H4 (cell line): ENCODE measurements around the genes HDGFL1, C6orf62 and H4C1.

GRCh38 chr6:22112933-22113523, 183.8 kb downstream of the PRL start:
- RAMPAGE, long total RNA, result no peak

DNA sequence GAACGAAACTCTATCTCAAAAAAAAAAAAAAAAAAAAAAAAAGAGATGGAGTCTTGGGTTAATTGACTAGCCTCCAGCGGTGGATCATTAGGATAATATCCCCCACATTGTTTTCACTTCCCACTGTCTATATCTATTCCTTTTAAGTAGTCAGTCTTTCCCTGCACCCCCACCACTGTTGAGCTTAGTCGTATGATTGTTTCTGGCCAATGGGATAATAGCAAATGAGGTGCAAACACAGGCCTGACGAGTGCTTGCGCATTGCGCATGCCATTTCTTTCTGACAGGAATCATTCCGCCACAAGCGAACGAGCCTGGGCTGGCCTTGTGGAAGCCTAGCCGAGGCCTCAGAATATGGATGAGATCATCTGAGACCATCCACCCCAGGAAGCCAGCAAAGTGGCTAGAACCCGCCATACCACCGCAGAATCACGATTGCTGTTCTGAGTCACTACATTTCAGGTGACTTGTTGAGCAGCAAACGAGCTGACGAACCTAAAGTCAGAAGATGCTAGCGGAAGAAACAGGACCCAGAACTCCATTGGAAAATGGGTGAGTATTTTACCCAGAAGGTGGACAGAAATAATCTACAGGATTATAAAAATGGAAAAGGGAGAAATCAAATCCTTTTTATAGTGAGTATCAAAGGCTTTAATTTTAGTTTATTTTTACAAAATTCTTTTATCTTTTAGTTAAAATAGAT, 52.3 kb upstream of the PRL start:
- RAMPAGE, long total RNA, result no peak

- RAMPAGE, long total RNA, result no peak
Observed at GRCh38 chr6:22569141-22570360, at the start of gene HDGFL1. TSS of gene HDGFL1 (plus strand) at chr6:22569566.

DNA sequence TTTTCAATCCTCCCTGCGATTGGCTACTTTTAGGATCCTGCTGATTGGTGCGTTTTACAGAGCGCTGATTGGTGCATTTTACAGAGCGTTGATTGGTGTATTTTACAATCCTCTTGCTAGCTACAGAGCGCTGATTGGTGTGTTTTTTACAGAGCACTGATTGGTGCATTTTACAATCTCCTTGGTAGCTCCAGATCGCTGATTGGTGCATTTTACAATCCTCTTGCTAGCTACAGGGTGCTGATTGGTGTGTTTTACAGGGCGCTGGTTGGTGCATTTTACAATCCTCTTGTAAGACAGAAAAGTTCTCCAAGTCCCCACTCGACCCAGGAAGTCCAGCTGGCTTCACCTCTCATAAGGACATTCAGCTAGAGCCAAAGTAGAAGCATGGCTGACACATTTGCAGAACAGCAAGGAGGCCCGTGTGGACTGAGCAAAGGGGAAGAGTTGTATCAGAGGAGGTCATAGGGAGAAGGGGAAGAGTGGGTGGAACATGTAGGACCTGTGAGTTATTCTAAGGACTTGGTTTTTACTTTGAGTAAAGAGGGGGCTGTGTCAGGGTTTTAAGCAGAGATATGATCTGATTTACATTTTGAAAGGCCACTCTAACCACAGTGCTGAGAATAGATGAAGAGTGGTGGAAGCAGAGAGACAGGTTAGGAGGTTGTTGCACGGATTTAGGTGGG, 2.6 kb downstream of the ALDH5A1 start:
- RAMPAGE, long total RNA, result no peak

- RAMPAGE, long total RNA, result no peak
Observed at GRCh38 chr6:24527721-24528496, 33.1 kb downstream of the ALDH5A1 start.

DNA sequence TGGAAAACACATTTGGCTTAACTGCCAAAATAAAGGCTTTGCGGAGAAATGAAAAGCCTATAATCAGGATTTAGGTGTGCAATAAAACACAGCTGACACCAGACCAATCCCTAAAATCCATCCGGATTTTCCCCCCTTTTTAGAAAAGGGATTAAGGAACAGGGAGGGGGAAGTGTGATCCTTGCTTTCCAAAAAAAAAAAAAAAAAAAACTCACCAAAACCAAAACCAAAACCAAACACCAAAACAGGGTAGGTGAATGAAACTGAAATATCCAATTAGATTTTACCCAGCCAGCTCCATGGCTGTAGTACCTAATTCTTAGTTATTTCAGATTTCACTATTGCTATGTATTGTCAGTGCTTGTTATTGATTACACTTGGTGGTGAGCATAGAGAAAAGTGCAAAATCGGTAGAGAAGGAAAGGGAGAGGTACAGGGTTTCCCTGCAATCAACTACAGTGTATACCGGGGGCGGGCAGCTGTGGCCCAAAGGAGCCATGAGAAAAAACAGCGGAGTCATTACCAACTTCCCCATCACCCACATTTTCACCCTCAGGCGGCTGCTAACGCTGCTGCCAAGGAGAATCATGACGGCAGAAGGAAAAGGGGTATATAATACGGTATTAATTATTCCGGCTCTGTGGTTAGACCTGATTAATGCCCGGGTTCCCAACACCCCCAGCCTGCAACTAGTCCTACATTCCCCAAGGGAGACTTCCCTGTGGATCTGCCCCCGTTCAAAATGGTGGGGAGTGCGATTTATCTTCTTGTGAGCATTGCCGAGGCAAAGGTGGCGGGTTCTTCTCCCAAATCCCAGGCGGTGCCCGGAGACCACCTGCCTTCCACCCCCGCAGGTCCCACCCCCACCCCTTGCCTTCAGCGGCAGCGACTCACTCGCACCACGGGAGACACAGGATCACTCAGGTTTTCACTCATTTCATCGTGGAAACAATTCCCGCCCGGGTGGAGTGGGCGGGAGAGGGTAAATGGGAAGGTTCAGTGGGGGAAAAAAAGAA, at the start of gene C6orf62:
TSS of gene C6orf62 (minus strand) at position 189 of the 1,016 bp plus-strand sequence.
- RAMPAGE, long total RNA, result no peak

DNA sequence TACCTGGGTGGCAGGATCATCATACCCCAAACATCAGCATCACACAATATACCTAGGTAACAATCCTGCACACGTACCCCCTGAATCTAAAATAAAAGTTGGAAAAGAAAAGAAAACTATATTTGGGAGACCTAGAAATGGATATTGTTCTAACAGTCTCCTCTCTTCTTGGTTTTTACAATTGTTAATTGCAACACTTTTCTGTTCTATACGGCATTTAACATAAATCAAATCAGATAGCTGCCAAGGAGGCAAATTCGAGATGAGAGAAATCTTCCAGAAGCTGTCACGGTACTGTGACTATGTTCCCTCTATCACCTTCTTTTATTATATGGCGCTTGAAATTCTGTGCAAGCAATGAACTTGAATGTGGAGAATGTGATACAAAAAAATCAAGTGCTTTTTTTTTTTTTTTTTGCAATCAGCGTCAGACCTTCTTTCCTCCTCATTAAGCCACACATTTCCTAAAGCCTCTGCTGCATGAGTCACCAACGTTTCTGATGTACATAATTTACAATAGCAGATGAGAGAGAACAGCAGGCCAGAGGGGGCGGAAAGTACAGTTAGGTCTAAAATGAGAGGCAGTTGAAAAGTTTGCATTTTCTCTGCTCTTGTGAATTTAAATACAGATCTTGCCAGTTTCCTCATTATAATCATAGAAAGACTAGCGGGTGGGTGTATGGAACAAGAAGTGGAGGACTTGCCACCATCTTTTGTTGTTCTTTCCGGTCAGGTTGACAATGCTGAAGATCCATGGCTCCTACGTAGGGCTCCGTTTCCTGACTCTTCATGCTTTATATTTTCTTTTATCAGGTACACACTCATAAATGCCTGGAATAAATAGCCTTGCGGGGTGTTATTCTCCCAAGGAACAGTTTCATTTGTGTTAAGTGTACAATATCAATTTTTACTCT, 114.6 kb upstream of the RIPOR2 start:
- RAMPAGE, long total RNA, result no peak

DNA sequence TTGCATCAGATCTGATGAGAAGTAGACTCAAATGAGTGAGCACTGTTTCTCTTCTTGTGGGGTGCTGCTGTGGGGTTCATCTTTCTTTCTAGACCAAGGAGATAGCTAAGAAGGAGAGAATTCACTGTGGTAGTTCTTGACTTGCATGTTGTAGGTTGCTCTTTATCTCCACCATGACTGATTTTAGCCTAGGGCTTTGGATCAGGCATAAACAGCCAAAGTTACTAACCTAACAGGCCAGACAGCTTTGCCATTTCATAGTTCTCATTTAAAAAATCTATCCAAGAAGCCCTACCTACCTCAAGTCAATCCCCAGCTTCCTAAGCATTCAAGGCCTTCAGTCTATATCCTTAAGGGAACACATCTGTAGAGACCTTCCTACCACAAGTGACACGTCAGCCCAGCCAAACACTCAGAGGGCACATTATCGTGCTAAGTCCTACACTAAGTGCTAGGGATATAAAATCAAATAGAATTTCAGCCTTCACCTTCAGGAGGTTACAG, 107.8 kb upstream of the CARMIL1 start:
- RAMPAGE, long total RNA, result no peak

DNA sequence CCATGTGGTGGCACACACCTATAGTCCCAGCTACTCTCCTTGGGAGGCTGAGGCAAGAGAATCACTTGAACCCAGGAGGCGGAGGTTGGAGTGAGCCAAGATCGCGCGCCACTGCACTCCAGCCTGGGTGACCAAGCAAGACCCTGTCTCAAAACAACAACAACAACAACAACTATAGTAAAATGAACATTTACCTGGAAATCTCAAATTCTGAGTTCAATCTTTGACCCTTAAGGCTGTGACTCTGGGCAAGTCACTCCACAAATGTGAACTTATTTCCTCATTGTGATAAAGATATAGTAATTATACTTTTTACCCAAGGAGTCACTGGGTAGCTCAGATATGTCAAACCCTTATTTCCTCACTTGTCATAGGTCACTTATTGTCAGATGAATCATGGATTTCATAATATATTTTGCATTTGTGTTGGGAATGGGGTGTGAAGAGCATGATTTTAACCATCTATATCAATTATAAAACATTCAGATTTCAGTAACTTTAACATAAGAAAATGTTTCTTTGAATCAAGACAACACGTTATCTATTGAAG, 3.8 kb upstream of the CARMIL1 start:
- RAMPAGE, long total RNA, result no peak

GRCh38 chr6:25312076-25313206, 33.3 kb downstream of the CARMIL1 start:
- RAMPAGE, long total RNA, result no peak

GRCh38 chr6:25515455-25515818, 136.6 kb upstream of the SCGN start:
- RAMPAGE, long total RNA, result no peak

GRCh38 chr6:25710212-25710425, 16.2 kb downstream of the H2AC1 start:
- RAMPAGE, long total RNA, result no peak

DNA sequence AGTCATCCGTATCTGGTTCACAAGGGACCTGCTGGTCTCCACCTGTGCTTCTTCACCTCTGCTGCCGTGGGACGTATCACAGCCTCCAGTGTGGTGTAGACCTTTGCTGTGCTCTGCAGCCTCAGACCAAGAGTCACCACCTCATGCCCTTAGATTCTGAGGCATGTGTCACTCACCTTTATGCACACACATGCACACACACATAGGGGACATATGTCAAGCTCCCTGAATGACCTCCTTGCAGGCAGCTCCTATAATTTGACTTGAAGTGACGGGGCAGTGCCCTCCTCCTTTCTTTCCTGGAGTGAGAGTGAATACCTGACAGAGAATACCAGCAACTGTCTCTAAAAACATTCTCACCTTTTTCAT, 3.4 kb downstream of the SLC17A4 start:
- RAMPAGE, long total RNA, result no peak

- RAMPAGE, long total RNA, result no peak
Observed at GRCh38 chr6:25900304-25900747, 26.3 kb upstream of the SLC17A3 start.

DNA sequence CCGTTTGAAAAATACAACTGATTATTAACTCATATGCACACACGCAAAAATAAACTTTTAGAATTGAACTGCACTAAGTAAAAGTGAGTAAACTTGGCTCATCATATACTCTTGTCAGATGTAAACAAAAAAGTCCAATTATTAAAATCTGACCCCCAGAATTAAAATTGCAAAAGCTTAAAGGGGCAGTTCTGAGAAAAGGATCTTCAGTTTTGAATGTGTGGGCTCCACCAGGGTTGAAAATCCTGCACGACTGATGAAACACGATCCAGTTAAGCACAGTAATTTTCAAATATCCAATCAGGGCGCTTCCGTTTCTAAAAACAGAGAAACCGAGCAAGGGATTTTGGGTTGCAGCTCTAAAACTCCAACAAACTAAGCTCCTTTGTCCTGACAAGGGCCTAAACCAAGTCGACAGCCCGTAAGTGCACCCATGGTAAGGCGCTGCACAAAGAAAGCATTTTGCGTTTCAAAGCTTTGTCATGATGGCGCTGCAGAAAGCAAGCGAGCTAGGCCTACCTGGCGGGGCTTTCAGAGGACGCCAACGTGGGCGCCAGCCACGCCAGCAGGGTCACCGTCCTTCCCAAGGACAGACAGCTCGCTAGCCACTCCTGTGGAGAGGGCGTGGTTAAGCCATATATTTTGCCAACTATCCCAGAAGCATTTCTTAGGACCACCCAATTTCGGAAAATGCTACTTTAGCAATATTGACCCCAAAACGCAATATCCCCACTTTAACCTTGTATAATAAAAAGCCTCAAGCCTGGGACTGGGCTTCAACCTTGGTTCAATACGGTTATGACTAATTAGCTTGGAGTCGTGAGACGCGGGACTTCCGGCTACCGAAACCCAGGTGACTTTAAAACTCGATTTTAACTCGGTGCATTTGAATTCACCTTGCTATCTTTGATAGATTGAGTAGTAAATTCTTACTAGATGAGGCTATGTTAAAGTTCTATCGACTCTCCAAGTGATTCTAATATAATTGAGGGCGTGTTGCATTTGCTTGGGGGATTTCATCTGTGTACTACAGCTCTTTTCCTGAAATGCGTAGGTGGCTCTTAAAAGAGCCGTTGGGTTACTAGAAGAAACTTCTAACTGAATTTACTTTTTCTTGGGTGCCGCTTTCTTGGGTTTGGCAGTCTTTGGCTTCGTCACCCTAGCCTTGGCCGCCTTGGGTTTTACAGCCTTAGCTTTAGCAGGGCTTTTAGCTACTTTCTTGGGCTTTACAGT, 1.2 kb downstream of the H1-1 start:
- RAMPAGE, long total RNA, result no peak

GRCh38 chr6:26021034-26021993, at the start of gene H4C1:
TSS of gene H4C1 (plus strand) at chr6:26021649.
- RAMPAGE, long total RNA, result no peak

- RAMPAGE, long total RNA, result no peak
Observed at GRCh38 chr6:26043793-26044912, 640 bp upstream of the H2BC3 start.

- RAMPAGE, long total RNA, result no peak
Observed at GRCh38 chr6:26054387-26054855, 1.8 kb downstream of the H1-2 start.

GRCh38 chr6:26103185-26103551, 565 bp upstream of the H4C3 start:
- RAMPAGE, long total RNA, result no peak

DNA sequence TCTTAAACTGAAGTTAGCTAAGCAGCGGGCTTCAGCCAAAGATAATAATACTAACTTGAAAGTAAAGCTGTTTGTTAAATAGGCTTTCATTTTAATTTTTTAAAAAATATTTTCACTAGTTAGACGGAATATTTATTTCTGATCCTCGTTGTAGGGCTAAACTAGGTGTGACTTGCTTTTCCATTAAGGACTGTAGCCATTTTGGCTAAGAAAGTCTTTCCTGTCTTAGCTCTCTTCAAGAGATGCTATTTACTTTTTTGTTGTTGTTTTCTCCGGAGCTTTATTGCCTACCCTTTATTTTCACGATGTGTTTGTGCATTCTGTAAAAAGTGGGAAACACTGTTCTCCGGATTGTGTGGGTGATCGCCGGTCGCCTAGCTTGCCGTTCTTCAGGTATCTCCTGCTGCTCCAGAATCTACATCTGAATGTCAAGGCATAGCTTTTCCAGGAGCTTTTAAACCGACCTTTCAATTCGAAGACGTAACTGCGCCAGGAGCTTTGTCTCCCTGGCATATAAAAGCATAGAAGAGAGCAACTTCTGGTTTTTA, 510 bp upstream of the H2BC6 start:
- RAMPAGE, long total RNA, result no peak